Cytotoxic T cell (primary cell): ENCODE measurements around the gene SH3BGRL2.

DNA sequence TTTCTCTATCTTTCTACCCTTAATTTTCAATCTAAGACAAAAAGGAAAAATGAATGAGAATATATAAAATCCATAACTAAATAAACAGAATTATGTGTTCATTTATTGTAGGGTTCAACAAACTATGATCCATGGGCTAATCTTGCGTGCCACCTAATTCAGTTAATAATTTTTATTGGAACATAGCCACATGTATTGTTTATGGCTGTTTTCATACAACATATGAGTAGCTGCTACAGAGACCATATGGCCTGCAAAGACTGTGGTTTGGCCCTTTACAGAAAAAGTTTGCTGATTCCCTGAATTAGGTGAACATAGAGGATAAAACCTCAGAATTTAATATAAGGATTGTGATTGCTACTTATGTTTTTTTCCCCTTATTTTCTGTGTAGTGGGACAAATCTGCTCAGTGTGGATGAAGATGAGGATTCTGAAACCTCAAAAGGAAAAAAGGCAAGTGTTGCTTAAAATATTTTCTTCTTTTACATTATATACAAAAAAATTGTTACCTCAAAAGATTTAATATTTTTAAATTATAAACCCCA is 21.9 kb downstream of the SENP6 start:
- PRO-cap, 2 experiments, result no peak in any of the 2 experiments

DNA sequence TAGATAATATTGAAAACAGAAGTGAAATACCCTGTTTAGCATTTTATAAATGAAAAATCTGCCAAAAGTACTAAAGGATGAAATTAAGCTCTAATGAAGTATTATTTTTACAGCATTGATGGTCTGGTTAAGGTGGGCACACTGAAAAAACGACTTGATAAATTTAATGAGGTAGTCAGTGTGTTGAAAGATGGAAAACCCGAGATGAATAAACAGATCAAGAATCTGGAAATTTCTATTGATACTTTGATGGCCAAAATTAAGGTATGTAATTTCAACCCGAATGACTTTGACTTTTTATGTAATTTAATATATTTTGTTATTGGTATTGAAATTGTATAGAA is 137.7 kb downstream of the MYO6 start:
- PRO-cap, 2 experiments, result no peak in any of the 2 experiments

DNA sequence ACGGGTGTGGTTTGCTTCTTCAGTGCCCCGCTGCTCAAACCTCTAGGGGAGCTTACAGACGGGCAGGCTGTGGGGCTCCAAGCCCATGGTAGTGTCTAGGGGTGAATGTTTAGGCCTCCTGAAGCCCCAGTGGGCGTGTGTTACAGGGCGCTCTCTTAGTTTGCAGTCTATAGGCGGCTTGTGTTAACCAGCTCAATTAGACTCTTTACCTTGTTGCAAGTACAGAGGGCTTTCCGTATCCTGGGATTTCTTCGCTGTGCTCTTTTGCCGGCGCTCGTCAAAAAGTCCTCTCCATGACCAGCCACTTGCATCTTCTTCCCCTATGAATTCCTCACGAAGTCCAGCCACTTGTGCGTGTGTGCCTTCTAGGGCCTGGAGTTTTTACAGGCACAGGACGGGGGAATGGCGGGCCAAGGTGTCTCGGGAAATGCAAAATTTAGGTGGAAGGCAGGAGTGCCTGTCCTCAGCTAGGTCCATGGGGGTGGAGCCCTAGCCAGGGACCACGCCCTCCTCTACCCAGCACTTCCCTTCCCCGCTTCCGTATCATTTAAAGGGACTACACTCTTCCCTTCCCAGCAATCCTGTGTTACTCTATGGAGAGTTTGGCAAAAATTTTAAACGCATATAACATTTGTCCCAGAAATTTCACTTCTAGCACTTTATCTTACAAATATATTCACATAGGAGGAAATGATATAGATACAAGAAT is 94.5 kb downstream of the HTR1B start:
- PRO-cap, 2 experiments, result no peak in any of the 2 experiments

DNA sequence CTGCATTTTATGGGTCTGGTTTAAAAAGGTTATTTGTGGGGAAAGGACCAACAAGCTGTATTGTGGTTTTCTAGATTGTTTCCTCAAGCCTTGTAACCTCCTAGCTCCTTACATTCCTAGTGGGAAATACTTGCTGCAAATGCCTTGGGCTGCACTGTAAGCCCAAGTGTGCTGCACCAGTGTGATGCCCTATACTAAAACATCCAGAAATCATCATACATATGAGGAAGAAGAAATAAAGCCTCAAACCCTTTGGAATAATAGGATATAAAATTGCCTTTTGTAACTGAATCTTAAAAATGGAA is 1.7 kb upstream of the PHIP start:
- PRO-cap, 2 experiments, result no peak in any of the 2 experiments

DNA sequence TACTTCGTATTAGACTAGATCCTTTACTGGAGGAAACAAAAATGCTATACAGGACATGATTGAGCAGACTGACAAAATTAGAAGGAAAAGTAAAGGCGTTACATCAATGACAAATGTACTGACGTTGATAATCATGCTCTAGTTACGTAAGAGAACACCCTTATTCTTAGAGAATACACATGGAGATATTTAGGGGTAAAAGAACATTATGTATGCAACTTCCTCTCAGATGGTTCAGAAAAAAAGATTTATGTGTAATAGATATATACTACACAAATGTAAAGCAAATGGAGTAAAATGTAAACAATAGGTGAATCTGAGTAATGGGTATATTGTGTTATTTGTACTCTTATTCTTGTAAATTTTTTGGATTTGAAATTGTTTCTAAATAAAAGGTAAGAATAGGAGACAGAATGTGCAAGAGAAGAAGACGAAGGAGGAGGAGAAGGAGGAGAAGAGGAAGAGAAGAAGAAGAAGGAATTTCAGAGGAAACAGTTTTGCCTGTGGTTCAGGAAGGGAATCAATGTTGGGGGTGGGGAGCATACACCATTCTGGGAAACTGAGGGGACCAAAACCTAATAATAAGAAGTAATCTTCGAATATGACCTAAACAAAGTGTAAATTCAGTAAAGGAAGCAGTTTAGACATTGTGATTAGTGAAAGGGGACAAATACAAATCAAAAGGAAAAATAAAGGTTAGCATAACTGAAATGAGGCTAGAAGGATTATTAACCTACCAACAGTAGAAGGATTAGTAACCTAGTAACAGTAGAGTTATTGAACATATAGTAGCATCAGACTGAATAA is 22.5 kb upstream of the LCA5 start:
- PRO-cap, 2 experiments, result no peak in any of the 2 experiments

DNA sequence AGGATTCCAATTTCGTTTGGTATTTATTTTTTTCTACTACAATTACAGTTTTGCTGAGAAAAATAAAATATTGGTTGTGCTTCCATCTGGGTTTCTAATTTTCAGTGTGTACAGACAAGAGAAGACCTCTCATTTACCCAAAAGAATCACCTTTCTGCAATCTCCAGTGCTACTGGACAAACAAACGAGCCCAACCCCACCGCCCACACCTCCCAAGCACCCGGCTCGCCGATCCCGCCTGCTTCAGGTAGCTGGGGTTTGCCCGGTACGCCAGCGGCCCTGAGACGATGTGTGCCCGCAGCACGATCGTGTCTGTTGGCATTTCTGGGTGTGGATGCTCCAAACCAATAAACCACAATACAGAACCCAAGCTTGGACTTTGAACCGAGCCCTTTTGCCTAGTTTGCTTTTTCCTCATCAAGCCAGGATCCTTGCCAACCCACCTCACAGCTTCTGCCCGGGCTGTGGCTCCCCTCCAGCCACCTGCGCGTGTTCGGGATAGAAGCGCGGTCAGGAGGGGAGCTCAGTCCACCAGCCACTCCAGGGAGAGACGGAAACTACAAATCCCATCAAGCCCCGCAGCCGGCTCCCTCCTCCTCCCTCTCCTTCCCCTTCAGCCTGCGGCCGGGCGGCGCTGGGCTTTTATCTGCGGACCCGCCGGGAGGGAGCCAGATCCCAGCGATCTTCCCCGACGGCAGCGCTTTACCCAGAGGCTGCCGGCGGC is at the start of gene SH3BGRL2:
Gene SH3BGRL2, plus strand, starts transcription at position 671 of the 724 bp plus-strand sequence.
- PRO-cap, 2 experiments, result no peak in any of the 2 experiments

DNA sequence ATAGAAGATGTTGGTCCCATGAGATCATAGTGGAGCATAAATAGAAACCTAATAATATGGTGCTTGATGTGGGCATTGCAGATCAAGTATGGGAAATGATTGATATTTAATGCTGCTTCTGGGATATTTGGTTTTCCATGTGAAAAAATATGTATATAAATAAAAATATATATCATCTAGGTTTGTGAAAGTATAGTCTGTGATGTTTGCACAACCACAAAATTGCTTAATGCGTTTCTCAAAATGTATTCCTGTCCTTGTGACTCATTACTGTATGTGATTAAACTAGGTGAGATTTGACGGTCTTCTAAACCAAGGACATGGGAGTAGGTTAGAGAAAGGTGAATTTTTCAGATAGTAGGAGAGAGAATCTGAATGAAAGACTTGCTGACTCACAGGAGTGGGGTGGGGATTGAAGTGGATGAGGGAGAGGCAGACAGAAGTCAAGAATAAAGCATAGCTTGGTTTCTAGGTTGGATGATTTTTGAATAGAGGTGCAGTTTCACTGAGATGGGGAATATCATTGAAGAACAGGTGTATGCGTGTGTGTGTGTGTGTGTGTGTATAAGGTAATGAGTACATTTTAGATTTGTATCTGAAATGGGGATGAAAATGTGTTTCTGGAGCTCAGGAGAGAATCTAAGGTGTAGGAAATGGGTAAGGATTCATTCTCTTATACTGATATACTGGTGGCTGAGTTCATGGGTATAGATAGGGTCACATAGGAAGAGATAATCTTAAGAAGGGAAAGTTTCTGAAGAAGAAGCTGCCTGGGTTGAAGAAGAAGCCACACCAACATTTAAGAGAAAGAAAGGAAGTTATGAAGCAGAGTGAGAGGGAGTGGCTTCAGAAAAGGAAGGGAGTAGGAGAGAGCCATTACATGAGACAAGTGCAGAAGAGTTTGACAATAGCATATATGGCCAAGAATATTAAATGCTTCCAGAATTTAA is 174.3 kb downstream of the BCKDHB start:
- PRO-cap, 2 experiments, result no peak in any of the 2 experiments

GRCh38 chr6:80457387-80457687 is 350.9 kb downstream of the BCKDHB start:
- PRO-cap, 2 experiments, result no peak in any of the 2 experiments

DNA sequence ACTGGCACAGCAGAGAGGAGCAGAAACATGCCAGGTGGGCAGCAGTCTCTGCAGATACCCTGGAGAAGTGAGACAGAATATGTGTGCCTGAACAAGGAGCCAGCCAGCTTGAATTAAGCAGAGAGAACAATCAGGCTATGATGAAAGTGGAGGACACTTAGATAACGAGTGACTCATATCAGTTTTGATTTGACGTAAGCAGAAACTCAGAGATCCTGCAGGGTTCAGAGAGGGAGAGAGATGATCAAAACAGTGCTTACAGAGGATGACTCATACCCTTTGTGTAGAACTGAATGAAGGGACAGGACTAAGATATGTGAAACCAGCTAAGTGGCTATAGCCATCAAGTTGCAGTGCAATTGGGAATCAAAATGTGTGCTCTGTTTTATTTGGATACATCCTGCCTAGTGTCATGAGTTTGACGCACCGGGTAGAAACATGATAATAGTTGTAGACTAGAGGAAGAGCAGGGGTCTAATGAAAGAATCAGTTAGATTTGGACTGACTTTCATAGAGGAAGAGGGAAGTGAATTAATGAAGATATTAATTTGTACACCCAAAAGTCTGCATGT is 300.6 kb downstream of the TENT5A start:
- PRO-cap, 2 experiments, result no peak in any of the 2 experiments

GRCh38 chr6:81727851-81728329 is 24.6 kb downstream of the TENT5A start:
- PRO-cap, 2 experiments, result no peak in any of the 2 experiments

GRCh38 chr6:81894857-81895280 is 142.4 kb upstream of the TENT5A start:
- PRO-cap, 2 experiments, result no peak in any of the 2 experiments

DNA sequence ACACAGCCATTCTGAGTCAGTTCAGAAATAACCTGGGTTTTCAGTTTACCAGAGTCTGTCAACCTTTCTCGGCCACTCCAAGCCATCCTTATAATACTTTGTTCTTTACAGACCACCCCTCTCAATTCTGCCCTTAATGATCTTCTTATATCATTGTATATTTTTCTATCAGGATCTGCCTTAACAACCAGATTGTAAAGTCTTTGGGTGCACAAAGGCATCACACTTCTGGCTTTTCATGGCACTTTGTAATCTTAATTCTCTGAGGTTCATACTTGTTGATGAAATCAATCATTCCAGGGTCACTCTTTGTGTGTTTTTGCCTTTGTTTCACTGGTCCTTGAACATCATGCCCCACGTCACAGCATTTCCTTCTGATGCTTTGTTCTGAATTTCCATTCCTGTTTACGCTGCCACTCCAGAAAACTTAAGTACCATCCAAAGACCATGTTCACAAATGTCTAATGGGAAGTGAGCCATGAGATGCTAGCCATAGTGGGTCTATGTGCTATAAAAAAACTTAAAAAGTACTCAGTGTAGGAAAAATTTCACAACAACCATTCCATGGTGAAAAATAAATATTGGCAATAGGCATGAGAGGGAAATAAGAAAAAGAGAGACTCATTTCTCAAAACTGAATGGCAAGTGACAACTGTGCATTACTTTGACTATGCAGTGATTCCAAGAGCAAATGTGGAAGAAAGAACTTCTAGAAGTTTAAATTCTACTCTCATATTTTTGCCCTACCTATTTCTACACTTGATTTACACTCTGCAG is 232.1 kb downstream of the IBTK start:
- PRO-cap, 2 experiments, result no peak in any of the 2 experiments

GRCh38 chr6:82170014-82170912 is 77.3 kb downstream of the IBTK start:
- PRO-cap, 2 experiments, result no peak in any of the 2 experiments

- PRO-cap, 2 experiments, result no peak in any of the 2 experiments
These were observed 66.2 kb downstream of the IBTK start for GRCh38 chr6:82181398-82181597.

GRCh38 chr6:82205932-82206594 is 41.5 kb downstream of the IBTK start:
- PRO-cap, 2 experiments, result no peak in any of the 2 experiments

DNA sequence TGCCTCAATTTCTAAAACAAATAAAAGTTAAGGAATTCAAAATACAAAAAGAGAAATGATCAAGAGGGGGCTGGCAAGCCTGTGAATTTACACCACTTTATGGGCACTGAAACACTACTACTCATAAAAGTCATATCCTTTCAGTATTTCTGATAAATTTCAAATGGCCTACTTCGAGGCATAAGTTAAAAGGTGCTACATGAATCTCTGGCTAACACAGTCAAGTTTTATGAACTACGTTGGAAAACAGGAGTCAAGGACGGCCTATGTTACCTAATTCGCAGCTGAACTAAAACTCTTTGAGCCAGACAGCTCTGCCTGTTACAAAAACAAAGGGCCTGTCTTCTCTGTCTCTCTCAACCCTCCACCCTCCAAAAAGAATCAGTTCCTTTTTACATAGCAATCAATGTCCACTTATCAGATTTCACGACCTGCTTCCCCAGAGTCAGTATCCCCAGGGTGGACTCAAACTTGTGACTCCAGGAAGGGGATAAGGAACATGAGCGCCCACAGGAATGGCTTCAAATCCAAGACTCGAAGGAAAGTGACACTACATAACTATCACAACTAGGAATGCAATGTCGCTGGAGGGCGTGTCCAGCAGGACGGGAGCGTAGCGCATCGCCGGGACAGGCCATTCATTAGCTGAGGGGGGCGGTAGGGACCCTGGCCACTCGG is 704 bp downstream of the IBTK start:
- PRO-cap, 2 experiments, result peak in 2 of 2 experiments; most common plus-strand start position 637 of the sequence (in 1); most common minus-strand start position 536 of the sequence (in 1)

DNA sequence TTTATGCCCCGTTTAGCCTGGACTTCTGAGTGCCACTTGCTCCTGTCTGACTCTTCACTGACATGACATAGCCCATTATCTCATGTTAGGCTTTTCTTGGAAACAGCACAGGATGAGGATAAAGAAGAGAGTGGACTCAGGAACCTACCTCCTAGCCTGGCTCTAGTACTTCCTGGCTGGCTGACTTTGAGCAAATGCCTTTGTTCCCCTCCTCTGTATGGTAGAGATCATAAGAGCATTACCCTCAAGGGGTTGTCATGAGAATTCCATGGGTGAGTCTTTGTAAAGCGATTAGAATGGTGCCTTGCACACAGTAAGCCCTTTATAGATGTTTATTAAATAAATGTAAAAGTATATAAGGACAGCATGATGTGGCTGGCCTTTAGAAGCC is 40.5 kb upstream of the MRAP2 start:
- PRO-cap, 2 experiments, result no peak in any of the 2 experiments

- PRO-cap, 2 experiments, result no peak in any of the 2 experiments
These were observed 41.4 kb downstream of the MRAP2 start for GRCh38 chr6:84074922-84075412.

DNA sequence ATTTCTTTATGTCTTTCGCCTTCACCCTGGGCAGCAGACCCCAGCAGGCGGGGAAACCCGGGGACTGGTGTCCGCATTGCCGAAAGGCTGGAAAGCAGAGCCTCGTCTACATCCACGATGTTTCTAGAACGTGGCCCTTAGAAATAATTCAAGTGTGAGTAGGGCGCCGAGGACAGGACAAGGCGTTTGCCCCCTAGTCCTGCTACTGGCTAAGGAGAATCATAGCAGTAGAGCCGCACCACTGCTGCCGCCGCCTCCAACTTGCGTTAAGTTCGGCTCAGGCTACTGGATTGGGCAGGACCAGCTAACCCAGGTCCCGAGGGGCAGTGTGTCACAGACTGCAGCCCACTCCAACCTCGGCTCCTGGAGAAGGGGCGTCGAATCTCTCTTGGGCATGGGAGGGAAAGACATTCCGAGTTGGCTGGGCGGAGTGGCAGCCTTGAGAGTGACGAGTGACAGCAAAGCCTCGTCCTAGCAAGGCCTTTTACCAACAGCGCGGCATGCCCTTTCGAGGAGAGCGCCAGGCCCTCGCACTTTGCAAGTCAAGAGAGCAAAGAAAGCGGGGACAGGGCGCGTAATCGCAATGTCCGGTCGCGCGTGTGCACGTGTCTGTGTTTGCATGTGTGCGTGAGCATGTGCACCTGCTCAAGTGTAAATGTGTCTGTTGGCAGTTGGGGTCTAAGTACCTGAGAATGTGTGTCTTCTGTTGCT is 2.7 kb upstream of the TBX18 start:
- PRO-cap, 2 experiments, result peak in 1 of 2 experiments; most common plus-strand start position 558 of the sequence (in 1)

- PRO-cap, 2 experiments, result peak in 2 of 2 experiments; most common plus-strand start chr6:85061898 (in 2)
These were observed 297.4 kb upstream of the TBX18 start for GRCh38 chr6:85061721-85062177.